Left cardiac atrium (tissue), 1 donor: ENCODE measurements around a stretch of chr3.

DNA sequence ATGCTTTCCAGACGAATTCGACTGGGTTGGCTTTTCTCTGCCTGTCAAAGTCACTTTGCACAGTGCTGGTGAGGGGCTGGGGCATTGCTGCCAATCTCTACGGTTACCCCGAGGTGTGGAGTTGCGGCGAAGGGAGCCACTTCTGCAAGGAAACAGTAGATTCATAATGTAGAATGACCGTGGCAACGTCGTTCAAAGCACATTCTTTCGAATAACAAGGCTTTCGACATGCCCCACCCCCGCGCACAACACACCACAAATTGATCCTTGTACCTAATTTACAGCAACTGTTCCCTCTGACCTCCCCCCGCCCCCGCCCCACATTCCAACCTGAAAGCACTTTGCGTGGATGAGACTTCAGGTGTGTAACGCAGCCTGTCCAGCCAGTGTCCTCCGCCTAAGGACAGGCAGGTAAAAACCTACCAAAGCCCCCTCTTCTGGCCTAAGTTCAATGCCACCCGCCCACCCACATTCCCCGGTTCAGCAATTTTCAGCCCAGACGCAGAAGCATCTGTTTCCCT is 789 bp upstream of the CNTN4 start:
- PRO-cap, result no peak

GRCh38 chr3:3802014-3802636 is 2.9 kb downstream of the LRRN1 start:
- PRO-cap, result no peak

- PRO-cap, result no peak
These were observed 8.3 kb downstream of the SETMAR start for GRCh38 chr3:4311375-4311976.

DNA sequence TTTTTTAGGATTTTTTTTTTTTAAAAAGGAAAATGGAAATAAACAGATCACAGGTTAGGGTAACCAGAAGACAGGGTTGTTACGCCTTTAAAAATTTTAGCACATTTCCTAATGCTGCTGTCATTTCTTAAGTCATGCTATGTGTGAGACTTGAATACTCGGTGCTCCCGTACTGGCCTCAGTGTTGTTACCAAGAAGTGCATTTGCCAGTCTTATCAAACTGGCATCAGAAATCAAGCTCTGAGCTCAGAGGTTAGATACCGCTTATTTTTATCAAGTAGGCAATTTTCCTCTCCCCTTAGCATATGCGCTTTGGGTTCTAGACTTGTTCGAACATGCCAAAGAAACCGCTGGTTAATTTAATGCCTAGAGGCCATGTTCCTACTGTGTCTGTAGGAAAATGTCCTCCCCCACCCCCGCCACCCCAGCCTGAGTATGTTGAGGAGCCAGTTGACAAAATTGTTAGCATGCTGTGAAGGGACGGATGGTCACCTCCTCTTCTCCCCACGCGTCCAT is 88.8 kb downstream of the ITPR1 start:
- PRO-cap, result no peak

DNA sequence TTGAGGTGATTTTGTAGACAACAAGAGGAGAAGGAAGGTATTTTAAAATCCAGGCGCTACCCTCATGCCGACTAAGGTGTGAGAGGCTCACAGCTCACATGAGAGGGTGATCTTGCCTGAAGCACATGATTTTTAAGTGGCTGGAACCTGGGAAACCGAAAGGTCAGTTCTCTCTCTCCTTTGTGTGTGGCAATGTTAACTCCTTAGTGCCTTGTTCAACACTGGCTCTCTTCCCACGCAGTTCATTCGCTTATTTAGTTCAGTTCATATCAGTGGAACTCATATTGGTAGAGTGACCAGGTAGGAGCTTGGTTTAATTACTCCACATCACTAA is 236.2 kb downstream of the ITPR1 start:
- PRO-cap, result no peak

DNA sequence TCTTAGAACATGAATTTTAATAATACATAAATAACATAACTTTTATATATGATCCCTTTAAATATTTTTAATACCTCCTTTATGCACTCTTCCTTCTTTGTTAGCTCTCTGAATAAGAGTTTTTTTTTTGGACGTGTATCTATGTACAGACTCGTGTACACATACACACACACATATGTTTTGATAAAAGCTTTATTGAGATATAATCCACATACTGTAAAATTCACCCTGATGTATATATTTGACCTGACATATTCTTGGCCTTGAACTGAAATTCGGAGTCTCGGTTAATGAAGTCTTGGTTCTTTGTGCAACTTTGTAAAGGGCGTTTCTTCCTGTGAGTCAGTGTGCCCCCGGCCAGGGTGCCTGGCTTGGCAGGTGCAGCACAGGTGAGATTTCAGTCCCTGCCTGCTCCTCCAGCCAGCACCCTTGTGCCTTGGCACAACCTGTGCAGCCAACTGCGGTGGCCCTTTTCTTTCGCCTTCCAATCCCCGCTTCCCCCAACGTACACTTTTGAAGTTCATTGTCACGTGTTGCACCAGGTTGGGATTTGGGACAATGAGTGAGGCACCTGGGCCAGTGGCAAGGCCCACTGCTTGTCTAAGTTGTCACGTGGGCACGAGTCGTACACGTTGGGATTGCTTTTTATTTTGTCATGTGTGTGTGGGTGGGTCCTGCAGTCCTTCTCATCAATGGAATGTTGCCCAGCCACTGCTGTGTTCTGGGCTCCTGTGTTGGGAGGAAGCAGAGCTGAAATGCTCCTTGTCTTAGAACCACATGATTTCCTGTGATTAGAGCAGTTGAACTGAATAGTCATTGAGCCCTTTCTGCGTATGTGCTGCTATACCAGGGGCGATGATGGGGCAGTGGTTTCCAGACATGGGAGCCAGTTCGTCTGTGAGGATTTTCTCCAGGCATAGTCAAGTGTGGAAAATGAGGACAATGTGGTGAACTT is 242.9 kb upstream of the BHLHE40 start:
- PRO-cap, result no peak

- PRO-cap, result no peak
These were observed 238.5 kb upstream of the BHLHE40 start for GRCh38 chr3:4740747-4741201.

DNA sequence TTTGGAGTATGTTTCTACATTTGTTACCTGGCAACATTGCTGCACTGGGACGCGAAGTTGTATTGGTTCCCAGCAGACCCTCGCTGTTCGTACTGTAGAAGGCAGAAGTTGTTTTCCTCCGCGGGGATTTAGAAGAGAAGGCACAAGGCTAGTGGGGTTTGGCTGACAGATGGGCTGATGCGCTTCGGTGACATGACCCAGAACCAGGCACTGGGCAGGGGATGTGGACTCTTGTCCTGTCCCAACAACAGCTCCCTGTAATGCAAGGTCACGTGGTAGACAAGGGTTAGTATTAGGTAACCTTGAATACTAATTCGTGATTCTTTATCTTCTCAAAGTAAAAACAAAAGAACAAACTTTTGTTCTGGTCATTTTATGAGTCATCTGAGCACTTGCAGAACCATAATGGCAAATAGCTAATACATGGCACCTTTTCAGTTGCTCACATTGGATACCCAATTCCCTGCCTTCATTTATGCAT is 230.4 kb upstream of the BHLHE40 start:
- PRO-cap, result no peak

DNA sequence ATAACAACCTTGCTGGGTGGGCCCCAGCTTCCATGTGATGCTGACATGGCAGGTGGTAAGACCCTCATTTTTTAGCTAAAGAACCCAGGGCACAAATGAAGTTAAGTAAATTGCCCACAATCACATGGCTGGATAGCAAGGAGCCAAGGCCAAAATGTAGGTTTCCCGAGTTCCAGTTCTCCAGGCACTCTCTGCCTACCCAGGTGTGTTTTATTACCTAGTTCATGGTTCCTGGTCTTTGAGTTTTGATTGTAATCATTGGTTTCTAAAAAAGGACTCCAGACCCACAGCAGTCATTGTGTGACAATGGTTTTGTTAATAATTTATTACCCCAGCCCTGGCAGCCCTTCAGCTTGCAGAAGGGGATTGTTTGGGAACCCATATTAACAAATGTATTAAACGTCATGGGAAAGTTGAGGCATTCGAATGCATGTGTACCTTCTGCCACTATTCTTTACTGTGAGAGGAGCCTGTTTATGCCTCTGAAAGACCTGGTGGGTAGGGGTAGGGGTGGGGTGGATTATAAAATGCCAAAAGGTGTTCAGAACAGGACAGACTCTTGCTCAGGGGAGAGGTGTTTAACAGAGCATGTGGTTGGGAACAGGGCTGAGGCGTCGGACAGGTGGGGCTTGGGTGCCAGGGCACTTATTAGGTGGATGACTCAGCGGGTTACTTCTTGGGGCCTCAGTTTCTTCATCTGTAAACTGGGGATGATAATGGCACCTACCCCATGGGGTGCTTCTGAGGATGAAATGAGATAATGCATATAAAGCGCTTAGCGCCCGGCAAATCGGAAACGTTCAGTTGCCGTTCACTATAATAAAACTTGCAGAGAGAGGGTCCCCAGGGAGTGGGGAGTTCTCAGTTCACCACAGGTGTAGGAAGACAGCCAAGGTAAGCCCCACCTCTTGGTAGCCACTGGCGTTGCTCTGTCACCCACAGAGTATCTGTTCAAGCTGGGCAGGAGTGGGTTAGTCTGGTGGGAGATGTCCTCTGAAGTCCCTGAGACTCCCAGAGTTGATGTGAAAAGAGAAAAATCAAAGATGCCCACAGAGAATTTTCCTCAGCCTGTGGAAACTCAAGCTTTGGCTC is 221.9 kb upstream of the BHLHE40 start:
- PRO-cap, result no peak

GRCh38 chr3:4782185-4782923 is 196.9 kb upstream of the BHLHE40 start:
- PRO-cap, result no peak

GRCh38 chr3:4828202-4828545 is 151.1 kb upstream of the BHLHE40 start:
- PRO-cap, result no peak

GRCh38 chr3:4849969-4851380 is 128.8 kb upstream of the BHLHE40 start:
- PRO-cap, result no peak

GRCh38 chr3:4980058-4981158 is 1.2 kb downstream of the BHLHE40 start:
- PRO-cap, result bidirectional peak, plus-strand start at chr3:4980499, minus-strand start at chr3:4980405

- PRO-cap, result no peak
These were observed 5.4 kb downstream of the BHLHE40 start for GRCh38 chr3:4984602-4985025.

GRCh38 chr3:4995354-4996019 is 16.2 kb downstream of the BHLHE40 start:
- PRO-cap, result no peak

GRCh38 chr3:5187986-5188957 is 765 bp downstream of the EDEM1 start:
- PRO-cap, result bidirectional peak, plus-strand start at chr3:5188391, minus-strand start at chr3:5188316

- PRO-cap, result no peak
These were observed 644.2 kb downstream of the GRM7 start for GRCh38 chr3:7505152-7505512.

- PRO-cap, result no peak
These were observed 57.3 kb upstream of the LMCD1 start for GRCh38 chr3:8444223-8444887.

DNA sequence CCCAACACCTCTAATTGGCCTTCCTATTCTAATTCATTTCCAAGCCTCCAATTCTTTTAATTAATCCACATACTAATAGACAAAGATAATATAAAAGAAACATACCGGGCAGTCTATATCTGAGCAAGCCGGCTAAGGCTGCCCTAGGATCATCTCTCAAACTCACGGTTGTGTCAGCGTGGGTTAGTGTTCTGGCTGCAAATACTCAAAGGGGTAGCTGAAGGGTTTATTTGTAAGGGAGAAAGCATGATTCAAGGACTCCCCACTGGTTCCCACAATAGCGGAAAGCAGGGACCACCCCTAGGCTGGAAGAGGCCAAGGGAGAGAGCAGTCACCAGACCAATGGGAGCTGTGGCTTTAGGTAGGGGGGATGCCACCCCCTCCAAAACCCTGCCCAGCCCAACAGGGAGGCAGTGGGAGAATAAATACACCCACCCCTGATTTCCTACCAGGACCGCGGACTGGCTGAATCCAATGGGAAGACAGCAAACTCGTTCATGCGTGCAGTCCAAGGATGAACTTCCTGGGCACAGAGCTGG is 7.3 kb upstream of the LMCD1 start:
- PRO-cap, result no peak

DNA sequence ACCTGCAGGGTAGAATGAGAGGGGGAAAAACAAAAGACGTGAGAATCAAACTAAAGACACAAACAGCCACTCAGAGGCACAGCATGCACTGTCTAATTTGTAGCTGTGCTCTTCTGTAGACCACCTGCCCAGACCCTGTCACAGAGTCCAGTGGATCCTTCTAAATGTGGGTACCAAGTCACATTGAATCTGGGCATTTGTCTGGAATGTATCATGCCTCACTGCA is 1.5 kb downstream of the LMCD1 start:
- PRO-cap, result no peak